Skeletal muscle tissue (tissue), 7 donors: Measurements from ENCODE around the genes AP2M1, ABCF3 and EIF4G1.

GRCh38 chr3:181712282-181712559, 496 bp downstream of the SOX2 start:
- PRO-cap, 3 experiments = no peak in any of the 3 experiments
- RAMPAGE, long total RNA = no peak
- RRBS, 2 experiments = 2% methylated on average over 18 of the region's 38 CpGs

DNA sequence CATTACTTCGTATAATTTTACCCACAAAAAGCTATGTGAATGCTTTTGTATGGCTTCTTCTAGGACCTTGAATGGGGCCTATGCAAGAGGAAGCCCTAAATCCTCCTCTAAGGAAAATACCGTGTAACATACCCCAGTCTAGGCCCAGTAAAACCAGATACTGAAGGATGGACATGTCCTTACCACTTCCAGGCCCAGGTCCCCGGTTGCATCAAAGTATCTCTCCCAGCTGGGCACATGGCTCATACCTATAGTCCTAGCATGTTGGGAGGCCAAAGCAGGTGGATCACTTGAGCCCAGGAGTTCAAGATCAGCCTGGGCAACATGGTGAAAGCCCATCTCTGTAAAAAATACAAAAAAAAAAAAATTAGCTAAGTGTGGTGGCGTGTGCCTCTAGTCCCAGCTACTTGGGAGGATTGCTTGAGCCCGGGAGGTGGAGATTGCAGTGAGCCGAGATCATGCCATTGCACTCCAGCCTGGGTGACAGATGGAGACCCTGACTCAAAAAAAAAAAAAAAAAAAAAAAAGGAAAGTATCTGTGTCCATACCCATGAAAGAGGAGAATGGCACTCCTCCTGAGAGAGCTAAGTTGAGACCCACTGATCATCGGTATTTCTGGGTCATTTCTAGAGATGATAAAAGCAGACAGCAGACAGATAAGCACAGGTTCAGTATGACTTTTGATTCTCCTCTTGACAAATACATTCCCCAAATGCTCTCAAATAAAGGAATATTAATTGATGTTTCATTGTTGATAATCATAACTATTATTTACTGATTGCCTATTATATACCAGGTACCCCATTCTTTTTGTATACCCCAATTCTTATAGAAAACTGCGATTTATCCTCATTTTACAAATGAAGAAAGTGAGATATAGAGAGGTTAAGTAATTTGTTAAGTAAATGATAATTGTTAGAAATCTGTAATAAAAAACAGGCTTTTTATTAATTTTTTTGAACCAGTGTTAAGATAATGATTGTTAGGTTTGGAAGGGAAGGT, 85.4 kb downstream of the DCUN1D1 start:
- PRO-cap, 3 experiments = no peak in any of the 3 experiments
- RAMPAGE, long total RNA = no peak
- RRBS, 2 experiments = no CpG with 5 or more reads among the region's 8 CpGs

DNA sequence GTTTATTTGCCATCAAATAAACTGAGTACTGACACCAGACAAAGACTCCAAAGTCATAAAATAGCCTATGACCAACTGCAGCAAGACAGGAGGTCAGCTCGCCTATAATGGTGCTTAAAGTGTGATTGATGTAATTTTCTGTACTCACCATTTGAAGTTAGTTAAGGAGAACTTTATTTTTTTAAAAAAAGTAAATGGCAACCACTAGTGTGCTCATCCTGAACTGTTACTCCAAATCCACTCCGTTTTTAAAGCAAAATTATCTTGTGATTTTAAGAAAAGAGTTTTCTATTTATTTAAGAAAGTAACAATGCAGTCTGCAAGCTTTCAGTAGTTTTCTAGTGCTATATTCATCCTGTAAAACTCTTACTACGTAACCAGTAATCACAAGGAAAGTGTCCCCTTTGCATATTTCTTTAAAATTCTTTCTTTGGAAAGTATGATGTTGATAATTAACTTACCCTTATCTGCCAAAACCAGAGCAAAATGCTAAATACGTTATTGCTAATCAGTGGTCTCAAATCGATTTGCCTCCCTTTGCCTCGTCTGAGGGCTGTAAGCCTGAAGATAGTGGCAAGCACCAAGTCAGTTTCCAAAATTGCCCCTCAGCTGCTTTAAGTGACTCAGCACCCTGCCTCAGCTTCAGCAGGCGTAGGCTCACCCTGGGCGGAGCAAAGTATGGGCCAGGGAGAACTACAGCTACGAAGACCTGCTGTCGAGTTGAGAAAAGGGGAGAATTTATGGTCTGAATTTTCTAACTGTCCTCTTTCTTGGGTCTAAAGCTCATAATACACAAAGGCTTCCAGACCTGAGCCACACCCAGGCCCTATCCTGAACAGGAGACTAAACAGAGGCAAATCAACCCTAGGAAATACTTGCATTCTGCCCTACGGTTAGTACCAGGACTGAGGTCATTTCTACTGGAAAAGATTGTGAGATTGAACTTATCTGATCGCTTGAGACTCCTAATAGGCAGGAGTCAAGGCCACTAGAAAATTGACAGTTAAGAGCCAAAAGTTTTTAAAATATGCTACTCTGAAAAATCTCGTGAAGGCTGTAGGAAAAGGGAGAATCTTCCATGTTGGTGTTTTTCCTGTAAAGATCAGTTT, 59.9 kb downstream of the DCUN1D1 start:
- PRO-cap, 3 experiments = peak in 1 of 3 experiments; most common plus-strand start position 669 of the sequence (in 1); most common minus-strand start position 556 of the sequence (in 1)
- RAMPAGE, long total RNA = no peak
- RRBS, 2 experiments = no CpG with 5 or more reads among the region's 13 CpGs

DNA sequence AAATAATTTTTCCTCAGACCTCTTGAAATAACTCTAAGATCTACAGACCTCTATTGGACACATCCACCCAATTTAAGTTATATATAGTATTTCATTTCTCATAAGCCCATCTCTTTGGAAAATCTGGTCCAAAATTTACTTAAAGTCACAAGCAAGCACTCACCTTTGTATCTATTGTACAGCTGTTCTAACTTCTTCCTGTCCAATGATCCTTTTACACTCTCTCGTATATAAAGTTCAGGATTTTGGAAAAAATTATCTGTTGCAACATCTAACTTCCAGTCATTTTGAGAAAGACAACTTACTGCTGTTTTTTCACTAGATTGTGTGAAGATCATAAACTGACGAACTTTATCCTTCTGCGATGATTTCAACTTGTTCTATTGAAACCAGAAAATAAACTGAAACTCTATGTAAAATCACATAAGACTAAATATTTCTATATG, 14.9 kb downstream of the DCUN1D1 start:
- PRO-cap, 3 experiments = no peak in any of the 3 experiments
- RAMPAGE, long total RNA = no peak
- RRBS, 2 experiments = no CpG with 5 or more reads among the region's 3 CpGs

GRCh38 chr3:183131321-183131529, 31.3 kb downstream of the LAMP3 start:
- PRO-cap, 3 experiments = no peak in any of the 3 experiments
- RAMPAGE, long total RNA = no peak
- RRBS, 2 experiments = no CpG with 5 or more reads among the region's 3 CpGs

- PRO-cap, 3 experiments = peak in 2 of 3 experiments; most common minus-strand start chr3:183255485 (in 2)
- RAMPAGE, long total RNA = no peak
- RRBS, 2 experiments = no CpG with 5 or more reads among the region's 6 CpGs
These were observed 2.4 kb downstream of the B3GNT5 start for GRCh38 chr3:183255209-183256018.

DNA sequence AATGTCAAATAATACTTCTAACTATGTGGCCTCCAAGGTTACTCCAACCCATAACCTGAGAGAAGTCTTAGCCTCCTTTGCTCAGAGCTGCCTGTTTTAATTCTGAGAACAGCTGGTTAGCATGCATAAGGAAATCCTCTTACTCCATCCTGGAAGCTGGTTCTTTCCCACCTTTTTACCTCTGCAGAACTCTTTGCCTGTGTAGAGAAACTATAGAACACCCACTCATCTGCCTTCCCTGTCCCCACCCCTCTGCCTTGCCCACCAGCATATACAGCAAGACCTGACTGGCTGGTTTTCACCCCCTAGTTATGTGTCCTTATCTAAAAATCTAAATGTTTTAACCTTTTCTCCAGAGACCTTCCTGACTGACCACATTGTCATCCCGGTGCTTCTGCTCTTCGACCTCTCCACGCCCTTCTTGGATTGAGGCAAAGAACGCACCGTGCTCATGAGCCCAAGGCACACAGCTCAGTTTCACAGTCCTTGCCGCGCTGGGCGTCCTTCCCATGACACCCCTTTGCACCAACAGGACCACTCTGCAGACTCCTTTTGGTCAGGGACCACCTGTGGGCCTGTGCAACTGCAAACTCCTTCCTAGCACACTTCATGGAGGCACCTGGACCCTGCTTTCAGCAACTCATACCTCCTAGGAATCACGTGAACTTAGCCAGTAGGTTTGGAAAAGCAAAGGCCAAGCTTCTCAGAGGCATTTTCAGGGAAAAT, 62.6 kb downstream of the B3GNT5 start:
- PRO-cap, 3 experiments = no peak in any of the 3 experiments
- RAMPAGE, long total RNA = no peak
- RRBS, 2 experiments = no CpG with 5 or more reads among the region's 9 CpGs

- PRO-cap, 3 experiments = peak in 1 of 3 experiments; most common plus-strand start chr3:183392688 (in 1)
- RAMPAGE, long total RNA = no peak
- RRBS, 2 experiments = no CpG with 5 or more reads among the region's 3 CpGs
These were observed 35.9 kb downstream of the MCF2L2 start for GRCh38 chr3:183392452-183392902.

DNA sequence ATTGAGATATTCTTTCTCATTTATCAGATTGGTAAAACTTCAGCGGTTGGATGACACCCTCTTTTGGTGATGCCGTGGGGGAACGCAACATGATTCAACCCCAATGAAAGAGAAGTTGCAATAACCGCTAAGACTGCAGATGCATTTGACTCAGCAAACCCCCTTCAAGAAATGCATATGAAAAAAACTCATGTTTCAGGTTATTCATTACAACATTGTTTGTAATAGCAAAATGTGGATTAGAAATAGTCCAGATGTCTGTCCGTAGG, 3.5 kb downstream of the KLHL6 start:
- PRO-cap, 3 experiments = no peak in any of the 3 experiments
- RAMPAGE, long total RNA = no peak
- RRBS, 2 experiments = no CpG with 5 or more reads among the region's 5 CpGs

DNA sequence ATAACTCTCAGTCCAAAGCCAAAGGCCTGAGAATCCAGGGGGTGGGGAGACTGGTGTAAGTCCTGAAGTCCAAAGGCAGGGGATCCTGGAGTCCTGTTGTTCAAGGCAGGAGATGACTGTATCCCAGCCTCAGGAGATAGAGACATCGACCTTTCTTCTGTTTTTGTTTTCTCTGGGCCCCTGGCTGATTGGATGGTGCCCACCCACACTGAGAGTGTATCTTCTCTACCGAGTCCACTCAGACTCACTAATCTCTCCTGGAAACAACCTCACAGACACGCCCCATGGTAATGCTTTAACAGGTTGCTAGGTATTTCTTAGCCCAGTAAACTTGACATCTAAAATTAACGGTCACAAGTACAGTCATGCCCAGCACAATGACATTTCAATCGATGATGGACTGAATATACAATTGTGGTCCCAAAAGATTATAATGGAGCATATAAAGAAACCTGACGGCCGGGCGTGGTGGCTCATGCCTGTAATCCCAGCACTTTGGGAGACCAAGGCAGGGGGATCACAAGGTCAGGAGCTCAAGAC, 1.5 kb upstream of the KLHL6 start:
- PRO-cap, 3 experiments = no peak in any of the 3 experiments
- RAMPAGE, long total RNA = no peak
- RRBS, 2 experiments = no CpG with 5 or more reads among the region's 8 CpGs

- PRO-cap, 3 experiments = peak in 1 of 3 experiments; most common plus-strand start chr3:183627429 (in 1)
- RAMPAGE, long total RNA = no peak
- RRBS, 2 experiments = no CpG with 5 or more reads among the region's 3 CpGs
These were observed 8.3 kb upstream of the KLHL24 start for GRCh38 chr3:183627105-183627582.

- PRO-cap, 3 experiments = peak in 3 of 3 experiments; most common plus-strand start chr3:183636774 (in 2); most common minus-strand start chr3:183636915 (in 1)
- RAMPAGE, long total RNA = no peak
- RRBS, 2 experiments = no CpG with 5 or more reads among the region's 39 CpGs
These were observed 1.4 kb downstream of the KLHL24 start for GRCh38 chr3:183636708-183637244.

- PRO-cap, 3 experiments = no peak in any of the 3 experiments
- RAMPAGE, long total RNA = no peak
- RRBS, 2 experiments = no CpG with 5 or more reads among the region's 6 CpGs
These were observed 34.0 kb downstream of the YEATS2 start for GRCh38 chr3:183731501-183732072.

DNA sequence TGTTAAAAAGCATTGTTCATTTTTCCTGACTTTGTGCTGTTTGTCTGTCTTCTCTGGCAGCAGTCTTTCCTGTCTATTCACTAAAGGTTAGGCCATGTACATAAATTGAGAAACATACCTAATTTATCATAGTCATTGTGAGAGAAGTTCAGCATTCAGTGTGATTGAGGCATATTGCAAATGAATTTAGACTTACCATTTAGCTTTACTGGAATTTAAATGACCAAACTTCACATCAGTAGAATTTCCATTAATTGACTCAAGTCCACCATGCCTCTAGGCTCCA, 37.4 kb downstream of the YEATS2 start:
- PRO-cap, 3 experiments = no peak in any of the 3 experiments
- RAMPAGE, long total RNA = no peak

DNA sequence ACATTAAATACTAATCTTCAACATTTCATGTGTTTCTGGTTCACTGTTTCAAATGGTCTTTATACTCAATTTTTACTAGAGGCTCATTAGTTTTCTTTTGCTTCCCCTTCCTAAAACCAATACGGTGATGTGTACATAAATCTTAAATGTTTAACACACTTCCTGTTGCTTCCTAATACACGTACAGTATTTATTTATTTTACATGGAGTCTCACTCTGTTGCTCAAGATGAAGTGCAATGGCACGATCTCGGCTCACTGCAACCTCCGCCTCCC, 1.7 kb downstream of the PARL start:
- PRO-cap, 3 experiments = no peak in any of the 3 experiments
- RAMPAGE, long total RNA = no peak
- RRBS, 2 experiments = no CpG with 5 or more reads among the region's 5 CpGs

DNA sequence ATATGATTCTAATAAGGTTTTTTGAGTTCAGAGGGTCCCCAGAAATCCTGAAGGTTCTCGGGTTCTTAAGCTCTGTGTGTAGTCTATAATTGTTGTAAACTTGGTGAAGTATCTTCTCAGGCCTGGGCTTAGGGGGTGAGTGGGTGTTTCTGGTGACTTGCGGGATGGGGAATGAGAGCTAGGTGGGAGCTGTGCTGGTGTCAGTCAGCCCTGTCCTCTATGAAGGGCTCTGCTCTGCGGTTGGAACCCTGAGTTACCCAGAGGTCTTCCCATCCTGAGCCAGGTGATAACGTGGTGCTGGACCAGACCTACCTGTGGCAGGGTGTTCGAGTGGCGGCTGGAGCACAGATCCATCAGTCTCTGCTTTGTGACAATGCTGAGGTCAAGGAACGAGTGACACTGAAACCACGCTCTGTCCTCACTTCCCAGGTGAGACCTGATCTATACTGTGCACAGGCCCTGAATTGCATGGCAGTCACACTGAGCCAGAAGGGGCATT, 6.5 kb downstream of the EIF2B5 start:
- PRO-cap, 3 experiments = no peak in any of the 3 experiments
- RAMPAGE, long total RNA = no peak
- RRBS, 2 experiments = no CpG with 5 or more reads among the region's 8 CpGs

DNA sequence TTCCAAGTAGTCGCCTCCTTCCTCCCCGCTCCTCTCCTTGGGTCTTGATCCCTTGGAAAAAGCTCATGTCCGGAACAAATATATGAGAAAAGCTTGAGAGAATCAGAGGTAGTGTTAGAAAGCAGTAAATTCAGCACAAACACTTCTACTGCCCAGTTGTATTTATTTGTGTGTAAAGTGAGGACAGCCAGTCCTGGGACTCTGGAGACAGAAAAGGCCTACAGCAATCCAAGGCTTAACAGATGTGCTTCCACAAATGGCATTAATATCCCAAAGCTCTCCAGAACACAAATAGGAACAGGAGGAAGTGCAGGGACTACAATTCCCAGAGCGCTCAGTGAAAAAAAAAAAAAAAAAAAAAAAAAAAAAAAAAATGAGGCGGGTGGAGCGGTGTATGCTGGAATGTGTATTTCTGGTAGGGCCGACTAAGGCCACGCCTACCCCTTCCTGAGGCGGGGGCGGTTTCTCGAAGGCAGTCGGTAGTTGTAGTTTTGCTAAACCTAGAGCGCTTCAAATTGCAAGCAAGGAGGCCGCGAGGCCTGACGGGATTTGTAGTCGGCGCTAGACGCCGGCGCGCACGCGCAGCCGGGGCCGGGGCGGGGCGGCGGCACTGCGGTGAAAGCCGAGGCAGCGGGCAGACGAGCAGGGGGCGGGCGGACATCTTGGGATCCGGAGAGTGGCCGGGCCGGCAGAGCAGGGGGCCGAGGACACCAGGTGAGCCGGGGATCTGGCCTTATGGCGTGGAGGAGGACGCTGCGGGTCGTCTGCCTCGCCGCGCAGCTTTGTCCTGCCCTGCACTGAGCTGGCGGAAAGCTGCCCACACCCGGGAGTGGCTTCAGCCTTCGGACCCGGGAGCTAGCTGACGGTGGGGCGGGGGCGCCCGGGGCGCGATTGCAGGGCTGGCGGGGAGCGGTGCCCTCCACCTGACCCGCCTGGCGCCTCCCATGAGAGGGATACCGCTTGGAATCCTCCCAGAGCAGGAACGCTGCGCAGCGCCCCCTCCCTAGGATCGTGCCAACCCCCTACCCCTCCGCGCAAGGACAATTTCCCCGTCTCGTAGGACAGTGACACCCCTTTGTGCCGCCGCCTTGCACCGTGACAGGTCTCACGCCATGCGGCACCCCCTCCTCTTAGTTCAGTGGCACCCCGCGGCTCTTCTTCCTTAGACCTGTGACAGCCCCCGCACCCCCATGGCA, at the start of gene AP2M1:
Gene AP2M1, plus strand, starts transcription at position 610 of the 1,196 bp plus-strand sequence.
- PRO-cap, 3 experiments = peak in 3 of 3 experiments; most common plus-strand start position 610 of the sequence (in 2); most common minus-strand start position 264 of the sequence (in 1)
- RAMPAGE, long total RNA = start-site peak on the plus strand centred at position 648 of the sequence, 82 bp wide, 1,192 and 904 reads in 2 replicates
- RRBS, 2 experiments = 3% methylated on average over 16 of the region's 78 CpGs

GRCh38 chr3:184185076-184186261, at the start of gene ABCF3:
Gene ABCF3, plus strand, starts transcription at chr3:184186199.
- PRO-cap, 3 experiments = peak in 3 of 3 experiments; most common plus-strand start chr3:184186191 (in 2); most common minus-strand start chr3:184185885 (in 2)
- RAMPAGE, long total RNA = no peak
- RRBS, 2 experiments = 2% methylated on average over 27 of the region's 70 CpGs

DNA sequence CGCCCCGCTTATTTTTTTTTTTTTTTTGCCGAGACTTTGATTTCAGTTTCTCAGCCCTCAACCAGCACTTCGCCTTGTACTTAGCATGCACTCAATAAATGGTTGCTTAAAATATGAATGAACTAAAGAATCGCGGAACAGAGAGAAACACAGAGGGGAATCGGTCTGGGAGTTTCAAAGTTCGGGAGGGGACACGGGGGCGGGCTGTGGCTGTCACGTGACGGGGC, 245 bp upstream of the EIF4G1 start:
- PRO-cap, 3 experiments = peak in 2 of 3 experiments; most common minus-strand start position 176 of the sequence (in 1)
- RAMPAGE, long total RNA = no peak
- RRBS, 2 experiments = no CpG with 5 or more reads among the region's 12 CpGs

DNA sequence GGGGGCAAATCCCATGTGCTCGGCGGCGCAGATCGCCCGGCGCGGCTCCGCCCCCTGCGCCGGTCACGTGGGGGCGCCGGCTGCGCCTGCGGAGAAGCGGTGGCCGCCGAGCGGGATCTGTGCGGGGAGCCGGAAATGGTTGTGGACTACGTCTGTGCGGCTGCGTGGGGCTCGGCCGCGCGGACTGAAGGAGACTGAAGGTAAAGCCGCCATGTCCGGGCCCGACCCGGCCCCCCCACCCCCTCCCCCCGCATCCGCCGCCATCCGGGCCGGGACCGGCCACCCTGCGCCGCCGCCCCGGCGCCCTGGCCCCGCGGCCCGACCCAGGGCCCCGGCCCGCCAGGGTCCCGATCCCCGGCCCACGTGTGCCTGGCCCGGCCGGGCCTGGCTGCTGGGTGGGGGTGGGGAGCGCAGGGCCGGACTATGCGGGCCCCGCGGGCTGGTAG, at the start of gene EIF4G1:
Gene EIF4G1, plus strand, starts transcription at position 132 of the 446 bp plus-strand sequence.
- PRO-cap, 3 experiments = peak in 3 of 3 experiments; most common plus-strand start position 92 of the sequence (in 1); most common minus-strand start position 186 of the sequence (in 1)
- RAMPAGE, long total RNA = start-site peak on the plus strand centred at position 124 of the sequence, 117 bp wide, 355 and 256 reads in 2 replicates
- RRBS, 2 experiments = 3% methylated on average over 21 of the region's 58 CpGs